ENCODE results near the genes DCTD and CASP3.

DNA sequence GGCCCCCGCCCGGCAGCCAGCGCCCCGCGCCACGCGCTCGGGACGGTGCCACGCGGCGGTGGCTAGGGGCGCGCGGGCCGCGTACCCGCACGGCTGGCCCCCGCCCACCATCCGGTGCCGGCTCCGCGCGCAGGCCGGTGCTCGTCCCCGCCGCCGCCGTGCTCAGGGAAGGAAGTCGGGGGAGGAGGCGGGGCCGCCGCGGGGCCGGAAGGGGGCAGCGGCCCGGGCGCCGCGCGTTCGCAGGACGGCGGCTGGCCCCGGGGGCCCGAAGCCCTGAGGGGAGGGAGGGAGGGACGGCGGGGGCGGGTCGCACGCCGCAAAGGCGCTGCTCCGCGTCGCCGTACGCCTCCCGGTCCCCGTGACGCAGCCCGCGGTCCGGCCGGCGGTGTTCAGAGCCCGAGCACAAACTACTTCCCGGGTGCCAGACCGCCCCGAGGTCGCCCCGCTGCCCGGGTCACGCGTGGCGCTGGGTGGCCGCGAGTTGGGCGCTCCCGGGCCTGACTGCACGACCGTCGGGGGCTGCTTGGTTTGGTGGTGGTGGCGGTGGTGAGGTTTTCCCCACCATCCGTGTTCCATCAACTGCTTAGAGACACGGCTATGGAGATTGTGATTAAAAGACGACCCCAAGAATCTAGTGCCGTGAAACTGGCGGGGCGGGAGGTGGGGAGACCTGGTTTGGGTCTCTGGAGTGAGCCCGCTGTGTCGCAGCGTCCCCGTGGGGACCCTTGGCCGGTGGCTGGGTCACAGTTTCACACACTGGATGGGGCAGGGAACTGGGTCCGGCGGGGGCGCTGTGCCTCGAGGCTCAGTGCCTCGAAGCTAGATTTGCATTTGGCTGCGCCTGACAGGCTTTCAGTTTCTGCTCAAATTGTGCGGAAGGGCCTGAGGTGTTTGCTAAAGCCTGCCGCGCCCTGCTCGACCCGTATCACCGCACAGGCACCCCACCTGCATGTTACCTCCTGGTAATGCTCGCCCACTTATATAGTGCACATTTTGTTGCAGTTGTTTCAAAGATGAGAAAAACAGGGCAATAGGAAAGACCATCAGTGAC is at the start of gene DCTD:
Gene DCTD, minus strand, starts transcription at position 184 of the 1,051 bp plus-strand sequence.
- PRO-cap = bidirectional peak, plus-strand start at position 217 of the sequence, minus-strand start at position 164 of the sequence; bidirectional peak, plus-strand start at position 808 of the sequence, minus-strand start at position 833 of the sequence
- RAMPAGE, long total RNA, 4 experiments = start-site peak on the minus strand in 4 of 4 experiments, centred at positions 149 to 167 of the sequence, 35 to 1,054 reads per replicate

- PRO-cap = no peak
- RAMPAGE, long total RNA, 4 experiments = no peak in any of the 4 experiments
Observed at GRCh38 chr4:183171726-183172012, 72.6 kb downstream of the WWC2 start.

DNA sequence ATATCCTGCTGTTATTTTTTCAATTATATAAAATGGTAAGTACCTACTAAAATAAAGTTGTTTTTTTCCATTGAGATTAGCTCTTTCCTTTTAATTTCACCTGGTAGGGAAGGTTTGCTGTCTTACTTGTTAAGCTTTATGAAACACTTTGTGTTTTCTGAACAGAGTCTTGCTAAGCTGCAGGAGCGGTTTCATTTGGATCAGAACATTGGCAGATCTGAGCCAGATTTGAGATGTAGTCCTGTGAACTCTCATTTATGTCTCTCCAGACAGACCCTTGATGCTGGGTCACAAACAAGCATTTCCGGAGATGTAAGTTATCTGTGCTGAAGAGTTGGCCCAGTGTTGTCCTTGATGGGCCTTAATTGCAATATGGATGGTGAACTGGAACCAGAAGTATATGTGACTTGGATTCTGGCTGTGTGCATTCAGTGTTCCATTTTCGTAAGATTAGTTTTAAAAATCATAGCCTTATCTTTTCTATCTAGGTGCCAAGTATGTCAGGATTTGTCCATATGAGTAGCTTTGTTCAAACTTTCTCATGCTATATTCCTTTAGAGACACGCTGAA is 71.4 kb downstream of the CLDN22 start:
- PRO-cap = no peak
- RAMPAGE, long total RNA, 4 experiments = no peak in any of the 4 experiments

DNA sequence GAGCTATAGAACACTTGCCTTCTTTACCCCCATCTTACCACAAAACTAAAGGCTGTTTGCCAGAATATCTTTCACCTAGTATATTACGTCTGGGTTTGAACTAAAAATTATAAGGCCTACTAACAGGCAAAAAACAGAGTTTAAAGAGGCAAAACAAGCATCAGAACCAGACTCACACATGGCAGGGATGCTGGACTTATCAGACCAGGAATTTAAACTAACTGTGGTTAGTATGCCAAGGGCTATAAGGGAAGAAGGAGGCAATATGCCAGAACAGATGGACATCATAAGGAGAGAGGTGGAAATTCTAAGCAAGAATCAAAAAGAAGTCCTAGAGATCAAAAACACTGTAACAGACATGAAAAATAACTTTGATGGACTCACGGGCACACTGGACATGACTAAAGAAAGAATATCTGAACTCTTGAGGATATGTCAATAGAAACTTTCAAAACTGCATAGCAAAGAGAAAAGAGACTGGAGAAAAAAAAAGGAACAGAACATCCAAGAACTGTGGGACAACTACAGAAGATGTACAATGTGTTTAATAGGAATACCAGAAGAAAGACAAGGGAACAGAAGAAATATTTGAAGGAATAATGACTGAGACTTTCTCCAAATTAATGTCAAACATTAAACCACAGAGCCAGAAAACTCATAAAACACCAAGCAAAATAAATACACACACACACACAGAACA is 15.2 kb downstream of the CLDN22 start:
- PRO-cap = no peak
- RAMPAGE, long total RNA, 4 experiments = no peak in any of the 4 experiments

DNA sequence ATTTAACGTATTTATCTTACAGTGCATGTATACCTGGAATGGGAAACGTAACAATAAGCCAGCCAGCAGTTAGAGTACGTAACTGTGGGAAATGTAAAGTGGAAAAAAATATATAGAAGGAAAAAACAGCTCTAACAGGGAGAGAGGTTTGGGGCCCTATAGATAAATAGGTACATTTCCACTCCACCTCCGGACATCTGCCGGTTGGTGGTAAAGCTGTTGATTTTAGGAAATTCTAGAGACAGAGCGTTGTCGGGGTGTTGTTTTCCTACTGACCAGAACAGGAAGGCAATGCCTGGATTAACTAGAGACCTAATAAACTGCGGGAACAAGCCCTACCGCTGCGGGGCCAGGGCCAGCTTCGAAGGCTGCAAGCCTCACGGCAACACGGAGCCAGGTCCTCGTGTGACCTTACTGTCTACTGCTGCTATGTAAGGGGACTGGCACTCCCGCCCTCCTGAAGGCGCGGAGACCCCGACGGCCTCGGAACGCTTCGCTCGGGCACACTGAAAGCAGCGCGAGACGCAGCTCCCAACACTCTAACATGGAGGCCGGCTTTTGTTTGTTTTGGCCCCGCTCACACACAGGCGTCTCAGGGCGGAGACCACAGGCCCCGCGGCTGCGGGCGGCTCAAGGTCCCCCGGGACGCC is 716 bp upstream of the CDKN2AIP start:
- PRO-cap = no peak
- RAMPAGE, long total RNA, 4 experiments = no peak in any of the 4 experiments

GRCh38 chr4:183510357-183511079 is 5.7 kb downstream of the ING2 start:
- PRO-cap = no peak
- RAMPAGE, long total RNA, 4 experiments = no peak in any of the 4 experiments

DNA sequence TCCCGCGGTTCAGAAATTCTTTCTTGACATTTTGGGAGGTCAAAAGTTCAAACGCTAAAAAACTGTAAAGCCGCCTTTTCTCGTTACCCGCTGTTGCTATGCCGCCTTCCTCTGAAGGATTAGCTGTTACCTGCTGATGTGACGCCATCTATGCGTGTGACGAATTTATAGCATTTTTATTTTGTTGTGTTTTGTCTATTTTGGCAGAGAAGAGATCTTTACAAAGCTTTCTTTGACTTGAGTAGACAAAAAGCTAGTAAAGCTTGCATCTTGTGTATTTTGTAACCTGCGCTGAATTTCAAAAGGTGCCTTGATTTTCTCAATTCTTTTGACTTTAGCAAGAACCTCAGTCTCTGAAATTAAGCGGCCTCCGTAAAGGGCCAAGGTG is 106.1 kb upstream of the STOX2 start:
- PRO-cap = no peak
- RAMPAGE, long total RNA, 4 experiments = no peak in any of the 4 experiments

DNA sequence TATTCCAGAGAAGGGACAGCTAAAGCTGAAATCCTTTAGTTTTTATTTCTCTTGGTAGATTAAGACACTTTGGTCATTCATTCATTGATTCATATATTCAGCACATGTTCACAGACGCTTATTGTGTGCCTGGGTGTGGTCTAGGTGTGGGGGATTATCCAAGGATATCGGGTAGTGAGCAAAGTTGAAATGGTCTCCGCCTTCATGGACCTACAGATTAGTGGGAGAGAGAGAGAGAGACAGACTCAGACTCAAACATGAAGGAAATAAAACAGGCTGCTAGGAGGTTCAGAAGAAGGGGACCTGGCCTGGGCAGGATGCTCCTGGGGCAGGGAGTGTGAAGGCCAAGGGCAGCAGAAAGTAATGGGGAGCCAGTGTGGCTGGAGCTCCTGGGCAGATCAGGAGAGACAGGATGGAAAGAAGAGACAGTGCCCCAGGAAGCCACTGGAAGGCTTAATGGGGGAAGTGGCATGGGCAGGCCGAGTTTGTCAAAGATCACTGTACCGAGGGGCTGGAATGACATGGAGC is 45.1 kb downstream of the STOX2 start:
- PRO-cap = no peak
- RAMPAGE, long total RNA, 4 experiments = no peak in any of the 4 experiments

GRCh38 chr4:184009748-184010382 is 104.8 kb downstream of the STOX2 start:
- PRO-cap = no peak
- RAMPAGE, long total RNA, 4 experiments = no peak in any of the 4 experiments

GRCh38 chr4:184287507-184288379 is 70.1 kb upstream of the ENPP6 start:
- PRO-cap = no peak
- RAMPAGE, long total RNA, 4 experiments = no peak in any of the 4 experiments

- PRO-cap = no peak
- RAMPAGE, long total RNA, 4 experiments = no peak in any of the 4 experiments
Observed at GRCh38 chr4:184328043-184328694, 110.5 kb upstream of the ENPP6 start.

DNA sequence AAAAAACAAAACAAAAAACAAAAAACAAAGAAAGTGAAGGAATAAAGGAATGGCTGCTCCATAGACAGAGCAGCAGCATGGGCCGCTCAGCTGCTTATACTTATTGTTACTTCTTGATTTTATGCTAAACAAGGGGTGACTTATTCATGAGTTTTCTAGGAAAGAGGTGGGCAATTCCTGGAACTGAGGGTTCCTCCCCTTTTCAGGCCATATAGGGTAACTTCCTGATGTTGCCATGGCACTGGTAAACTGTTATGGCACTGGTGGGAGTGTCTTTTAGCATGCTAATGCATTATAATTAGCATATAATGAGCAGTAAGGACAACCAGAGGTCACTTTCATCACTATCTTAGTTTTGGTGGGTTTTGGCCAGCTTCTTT is 121.7 kb upstream of the ENPP6 start:
- PRO-cap = no peak
- RAMPAGE, long total RNA, 4 experiments = no peak in any of the 4 experiments

DNA sequence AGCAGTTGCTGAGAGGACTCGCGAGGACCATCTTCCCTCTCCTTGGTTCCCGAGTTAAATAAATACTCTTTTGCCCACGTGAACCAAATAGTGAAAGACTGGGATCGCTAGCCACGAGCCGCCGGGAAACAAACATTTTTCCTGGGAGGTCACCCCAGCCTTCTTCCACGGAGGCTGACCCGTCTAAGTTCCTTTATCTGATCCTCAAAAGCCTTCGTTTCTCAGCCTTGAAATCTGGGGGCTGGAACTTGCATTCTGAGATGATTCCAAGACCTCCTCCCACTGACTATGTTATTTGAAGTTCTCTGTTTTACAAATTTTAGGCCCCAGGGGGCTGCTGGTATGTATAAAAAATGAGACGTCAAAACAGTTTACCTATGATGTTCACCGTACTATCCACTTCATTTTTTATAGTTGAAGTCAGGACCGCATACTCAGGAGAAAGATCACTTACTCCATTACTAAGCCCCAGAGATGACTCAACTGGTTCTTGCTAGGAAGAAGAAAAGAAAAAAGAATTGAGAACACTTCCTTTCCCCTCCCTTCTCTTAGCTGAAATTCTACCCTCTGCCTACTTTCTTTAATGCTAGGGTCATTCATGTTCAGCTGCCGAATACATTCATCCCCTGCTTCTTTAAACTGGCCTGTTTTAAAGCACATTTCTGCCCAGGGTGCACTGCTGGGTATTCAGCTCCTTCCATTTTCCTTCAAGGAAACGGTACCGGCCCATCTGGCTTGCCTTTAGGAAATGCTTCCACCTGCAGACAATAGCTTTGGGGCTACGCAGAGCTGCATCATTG is 66.4 kb downstream of the IRF2 start:
- PRO-cap = no peak
- RAMPAGE, long total RNA, 4 experiments = no peak in any of the 4 experiments

DNA sequence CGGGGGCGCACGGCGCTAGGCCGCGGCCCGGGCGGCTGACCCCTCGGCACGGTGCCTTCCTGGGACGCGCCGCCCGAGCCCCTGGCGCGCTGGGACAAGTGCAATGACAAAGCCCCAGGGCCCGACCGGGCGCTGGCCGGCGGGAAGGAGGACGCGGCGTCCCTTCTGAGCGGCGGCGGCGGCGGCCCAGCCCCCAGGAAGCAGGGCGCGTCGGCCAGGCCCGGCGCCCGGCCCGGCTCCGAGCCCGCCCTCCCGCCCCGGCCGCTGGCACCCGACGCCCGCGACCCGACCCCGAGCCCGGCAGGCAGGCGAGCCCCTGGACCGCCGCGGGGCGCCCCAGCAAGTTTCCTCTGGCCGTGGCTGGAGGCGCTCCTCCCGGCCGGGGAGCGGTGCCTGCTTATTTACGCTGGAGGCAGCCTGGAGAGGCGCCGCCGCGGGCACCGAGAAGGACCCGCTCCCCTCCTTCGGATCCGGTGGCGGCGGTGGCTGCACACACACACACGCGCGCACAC is 892 bp downstream of the IRF2 start:
- PRO-cap = bidirectional peak, plus-strand start at position 109 of the sequence, minus-strand start at position 90 of the sequence
- RAMPAGE, long total RNA, 4 experiments = no peak in any of the 4 experiments

GRCh38 chr4:184536739-184537958 is 62.8 kb upstream of the IRF2 start:
- PRO-cap = bidirectional peak, plus-strand start at chr4:184537712, minus-strand start at chr4:184537552
- RAMPAGE, long total RNA, 4 experiments = start-site peak on the minus strand in 2 of 4 experiments, at chr4:184537539-184537567 at its widest, 9 to 10 reads per replicate

GRCh38 chr4:184649067-184649608 is at the start of gene CASP3:
TSS of gene CASP3 (minus strand) at chr4:184649447.
- PRO-cap = unidirectional peak, minus-strand start at chr4:184649204; bidirectional peak, plus-strand start at chr4:184649738, minus-strand start at chr4:184649447
- RAMPAGE, long total RNA, 4 experiments = start-site peak on the minus strand in 2 of 4 experiments, at chr4:184649441-184649449 at its widest, 235 to 337 reads per replicate

DNA sequence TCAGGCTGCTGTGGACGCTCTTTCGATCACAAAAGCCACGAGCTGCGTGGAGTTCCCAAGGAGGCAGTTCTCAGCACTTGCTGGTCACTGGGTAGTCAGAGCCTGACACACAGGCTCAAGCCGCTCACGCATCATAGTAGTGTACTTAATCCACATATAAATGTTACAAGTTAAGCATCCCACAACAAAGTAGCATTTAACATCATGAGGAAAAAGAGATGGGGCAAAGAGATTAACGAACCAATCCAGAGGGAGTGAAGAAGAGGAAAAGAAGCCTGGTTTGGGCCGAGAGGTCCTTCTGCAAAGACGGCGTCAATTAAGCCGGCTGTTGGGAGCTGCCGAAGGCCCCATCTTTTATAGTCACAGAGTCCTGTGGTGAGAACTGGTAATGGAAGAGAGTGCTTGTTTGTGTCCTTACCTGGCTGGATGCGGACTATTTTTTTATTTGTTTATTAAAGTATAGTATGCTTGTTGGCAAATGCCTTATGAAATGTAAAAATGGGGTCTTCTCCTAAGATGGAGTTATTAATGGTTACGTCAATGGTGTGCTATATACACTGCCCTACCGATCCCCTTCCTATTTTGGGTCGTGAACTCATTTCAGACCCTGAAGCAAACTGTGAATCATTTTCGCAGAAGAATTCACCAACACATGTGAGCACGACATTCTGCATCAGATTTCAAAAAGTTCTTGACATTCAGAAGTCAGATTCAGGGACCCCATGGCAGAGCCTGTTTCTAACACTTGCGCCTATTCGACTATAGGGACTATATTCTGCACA is 709 bp downstream of the PRIMPOL start:
- PRO-cap = no peak
- RAMPAGE, long total RNA, 4 experiments = no peak in any of the 4 experiments

- PRO-cap = no peak
- RAMPAGE, long total RNA, 4 experiments = no peak in any of the 4 experiments
Observed at GRCh38 chr4:184666607-184666935, 17.0 kb downstream of the PRIMPOL start.

DNA sequence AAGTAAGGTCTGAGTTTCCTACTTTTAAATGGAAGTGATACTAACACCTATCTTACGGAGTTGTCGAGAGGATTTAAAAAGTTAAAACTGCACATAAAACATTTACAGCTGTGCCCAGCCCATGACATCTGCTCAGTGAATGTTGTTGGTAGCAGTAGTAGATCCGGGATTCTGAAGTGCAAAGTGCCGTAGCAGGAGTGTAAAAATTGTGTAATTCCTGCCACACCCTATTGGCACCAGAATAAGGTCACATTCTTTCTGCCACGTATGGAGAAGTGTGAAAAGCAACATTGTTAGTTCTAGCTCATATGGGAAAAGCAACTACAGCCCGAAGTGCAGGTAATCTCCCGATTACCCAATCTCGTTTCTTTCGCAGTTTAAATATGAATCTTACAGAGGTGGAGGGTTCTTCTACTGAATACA is 31.1 kb downstream of the PRIMPOL start:
- PRO-cap = no peak
- RAMPAGE, long total RNA, 4 experiments = no peak in any of the 4 experiments

GRCh38 chr4:184775442-184776295 is 41.8 kb upstream of the CENPU start:
- PRO-cap = no peak
- RAMPAGE, long total RNA, 4 experiments = no peak in any of the 4 experiments